Zone of skin (tissue), 1 donor: ENCODE measurements around the genes AMY2B and AMY2A.

DNA sequence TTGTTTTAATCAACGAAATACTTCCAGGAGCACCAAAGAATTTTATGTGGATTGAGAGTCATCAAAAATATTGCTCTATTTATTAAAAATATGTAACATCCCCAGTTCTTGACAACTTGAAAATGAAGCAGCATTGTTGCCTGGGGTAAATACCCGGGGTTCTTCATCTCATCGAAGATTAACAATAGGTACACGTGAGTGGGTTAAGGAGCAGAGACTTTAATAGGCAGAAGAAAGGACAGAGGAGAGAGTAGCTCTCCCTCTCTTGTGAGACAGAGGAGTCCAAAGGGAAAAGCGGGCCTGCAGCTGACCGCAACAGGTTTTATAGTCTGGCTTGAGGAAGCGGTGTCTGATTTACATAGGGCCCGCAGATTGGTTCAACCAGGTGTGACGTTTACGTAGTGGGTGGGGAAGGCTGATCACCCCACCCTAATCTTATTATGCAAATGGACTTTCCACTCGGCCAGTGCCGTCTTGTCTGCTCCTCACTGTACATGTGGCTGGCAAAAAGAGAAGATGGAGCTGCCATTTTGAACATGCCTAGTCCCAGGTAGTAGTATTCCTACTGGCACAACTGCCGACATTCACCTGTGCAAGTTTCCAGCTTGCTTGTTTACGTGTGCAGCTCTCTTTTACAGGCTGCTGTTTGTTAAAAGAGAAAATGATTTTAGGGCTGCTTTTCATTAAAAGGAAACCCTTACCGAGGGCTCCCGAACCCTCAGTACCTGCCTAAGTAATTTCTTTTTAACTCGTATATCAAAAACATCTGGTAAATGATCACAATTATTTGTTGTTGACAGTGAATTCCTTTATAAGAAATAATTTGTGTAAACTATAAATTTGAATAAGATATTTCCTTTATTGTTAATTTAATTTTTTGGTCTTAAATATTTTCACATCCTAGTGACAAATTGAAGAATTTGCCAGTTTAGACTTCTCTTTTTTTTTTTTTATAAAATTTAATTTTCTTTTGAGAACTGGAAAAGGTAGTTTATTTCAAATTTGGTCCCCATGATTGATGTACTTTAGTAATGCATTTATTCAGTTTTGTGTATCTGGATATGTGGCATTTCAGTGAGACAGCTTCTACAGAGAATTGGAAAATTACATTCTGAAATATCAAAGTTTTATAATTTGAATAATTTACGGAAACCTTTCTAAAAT lies 10.8 kb downstream of the CDC14A start:
- RRBS: no CpG with 5 or more reads among the region's 18 CpGs

DNA sequence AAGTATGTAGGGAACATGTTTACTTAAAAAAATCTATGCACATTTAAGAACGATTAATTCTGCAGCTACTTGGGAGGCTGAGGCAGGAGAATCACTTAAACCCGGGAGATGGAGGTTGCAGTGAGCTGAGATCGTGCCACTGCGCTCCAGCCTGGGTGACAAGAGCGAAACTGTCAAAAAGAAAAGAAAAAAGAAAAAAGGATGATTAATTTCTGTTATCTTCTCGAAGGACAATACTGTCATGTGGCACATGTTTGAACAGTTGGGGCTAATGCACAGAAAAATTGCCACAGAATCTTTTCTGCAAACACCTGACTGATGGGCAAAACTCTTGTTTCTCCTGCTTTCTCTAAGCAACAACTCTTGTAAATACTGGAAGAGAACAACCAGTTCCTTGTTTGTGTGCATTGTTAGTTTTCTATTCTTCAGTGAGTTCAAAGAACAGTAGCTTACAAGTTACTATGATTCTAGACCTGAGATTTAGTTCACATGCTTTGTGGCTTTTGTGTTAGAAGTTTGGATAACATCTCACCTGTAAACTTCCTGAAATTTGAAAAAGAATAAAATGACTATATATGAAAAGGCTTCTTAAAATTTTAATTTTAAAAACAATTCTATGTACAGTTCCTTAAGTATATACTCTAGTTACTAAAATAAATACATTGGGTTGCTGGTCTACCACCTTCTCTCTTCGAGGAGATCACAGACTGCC lies 60.7 kb downstream of the CDC14A start:
- RRBS: no CpG with 5 or more reads among the region's 7 CpGs

DNA sequence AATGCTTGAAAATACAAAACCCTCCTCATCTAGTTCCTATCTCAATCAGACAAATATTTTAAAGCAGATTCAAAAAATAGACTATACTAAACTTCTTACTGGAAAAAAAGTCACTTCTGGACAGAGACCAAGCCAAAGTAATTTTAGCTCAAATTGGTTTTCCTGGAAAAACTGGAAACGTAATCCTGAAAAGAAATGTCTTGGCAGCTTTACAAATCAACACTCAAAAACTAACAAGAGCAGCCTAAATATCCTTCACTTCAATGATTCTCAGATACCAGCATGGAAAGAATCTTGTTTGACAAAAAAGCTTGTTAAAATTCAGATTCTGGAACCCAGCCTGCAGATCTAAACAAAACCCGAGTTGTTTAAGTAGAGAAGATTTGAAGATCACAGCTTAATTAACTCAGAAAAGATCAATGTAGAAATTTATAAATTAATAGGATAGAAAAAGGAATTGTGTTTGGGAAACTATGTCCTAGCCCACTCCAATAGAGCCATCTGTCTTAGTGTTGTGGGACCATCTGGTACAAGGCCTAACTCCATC lies 9.0 kb upstream of the GPR88 start:
- RRBS: no CpG with 5 or more reads among the region's 2 CpGs

GRCh38 chr1:100785425-100785914 lies 65.9 kb downstream of the VCAM1 start:
- RRBS: no CpG with 5 or more reads among the region's 4 CpGs

GRCh38 chr1:100950620-100951197 lies 54.8 kb downstream of the SLC30A7 start:
- RRBS: no CpG with 5 or more reads among the region's 5 CpGs

- RRBS: no CpG with 5 or more reads among the region's 9 CpGs
Observed at GRCh38 chr1:101239471-101239691, 2.6 kb downstream of the S1PR1 start.

- RRBS: no CpG with 5 or more reads among the region's 3 CpGs
Observed at GRCh38 chr1:101409948-101410904, 173.4 kb downstream of the S1PR1 start.

GRCh38 chr1:103106788-103107407 lies 1.4 kb downstream of the COL11A1 start:
- RRBS: no CpG with 5 or more reads among the region's 19 CpGs

GRCh38 chr1:103571508-103571848 lies at the start of gene AMY2B:
Gene AMY2B, plus strand, starts transcription at chr1:103571589.
- RRBS: no CpG with 5 or more reads among the region's 4 CpGs

DNA sequence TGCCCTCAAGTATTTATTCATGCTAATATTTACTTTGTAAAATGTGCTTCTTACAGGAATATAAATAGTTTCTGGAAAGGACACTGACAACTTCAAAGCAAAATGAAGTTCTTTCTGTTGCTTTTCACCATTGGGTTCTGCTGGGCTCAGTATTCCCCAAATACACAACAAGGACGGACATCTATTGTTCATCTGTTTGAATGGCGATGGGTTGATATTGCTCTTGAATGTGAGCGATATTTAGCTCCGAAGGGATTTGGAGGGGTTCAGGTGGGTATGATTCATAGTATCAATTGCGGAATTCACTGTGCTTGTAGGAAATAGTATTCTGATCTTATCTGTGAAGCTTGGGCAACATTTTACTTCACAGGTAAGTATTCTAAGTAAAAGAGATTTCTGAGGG lies at the start of gene AMY2A:
Gene AMY2A, plus strand, starts transcription at position 89 of the 403 bp plus-strand sequence.
- RRBS: no CpG with 5 or more reads among the region's 5 CpGs

DNA sequence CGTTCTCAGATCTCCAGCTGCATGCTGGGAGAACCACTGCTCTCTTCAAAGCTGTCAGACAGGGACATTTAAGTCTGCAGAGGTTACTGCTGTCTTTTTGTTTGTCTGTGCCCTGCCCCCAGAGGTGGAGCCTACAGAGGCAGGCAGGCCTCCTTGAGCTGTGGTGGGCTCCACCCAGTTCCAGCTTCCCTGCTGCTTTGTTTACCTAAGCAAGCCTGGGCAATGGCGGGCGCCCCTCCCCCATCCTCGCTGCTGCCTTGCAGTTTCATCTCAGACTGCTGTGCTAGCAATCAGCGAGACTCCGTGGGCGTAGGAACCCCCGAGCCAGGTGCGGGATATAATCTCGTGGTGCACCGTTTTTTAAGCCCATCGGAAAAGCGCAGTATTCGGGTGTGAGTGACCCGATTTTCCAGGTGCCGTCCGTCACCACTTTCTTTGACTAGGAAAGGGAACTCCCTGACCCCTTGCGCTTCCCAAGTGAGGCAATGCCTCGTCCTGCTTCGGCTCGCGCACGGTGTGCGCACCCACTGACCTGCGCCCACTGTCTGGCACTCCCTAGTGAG lies 914.6 kb downstream of the AMY1C start:
- RRBS: no CpG with 5 or more reads among the region's 25 CpGs

- RRBS: no CpG with 5 or more reads among the region's 9 CpGs
Observed at GRCh38 chr1:107058056-107058579, 1.6 kb downstream of the PRMT6 start.

GRCh38 chr1:107139556-107140719 lies 901 bp upstream of the NTNG1 start:
- RRBS: 1% methylated on average over 20 of the region's 61 CpGs

DNA sequence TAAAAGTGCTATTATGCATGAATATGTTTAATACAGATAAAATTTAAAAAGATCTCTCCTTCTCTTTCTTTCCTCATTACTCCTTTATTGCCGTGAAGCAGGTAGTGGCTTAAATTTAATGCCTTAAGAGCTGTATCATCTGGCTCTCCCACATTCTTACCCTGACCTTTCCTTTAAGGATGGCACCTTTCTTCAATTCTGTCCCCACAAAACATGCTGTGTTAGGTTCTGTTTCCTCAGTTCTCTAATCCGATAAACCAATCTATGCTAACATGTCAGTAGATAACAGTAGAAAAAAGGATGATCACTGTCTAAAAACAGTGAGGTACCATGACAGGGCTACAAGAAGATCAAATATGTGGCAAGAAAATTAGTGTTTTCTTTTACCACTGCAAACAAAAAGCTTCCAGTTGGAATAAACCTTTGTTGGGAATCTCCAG lies 289.5 kb downstream of the VAV3 start:
- RRBS: no CpG with 5 or more reads among the region's 2 CpGs

DNA sequence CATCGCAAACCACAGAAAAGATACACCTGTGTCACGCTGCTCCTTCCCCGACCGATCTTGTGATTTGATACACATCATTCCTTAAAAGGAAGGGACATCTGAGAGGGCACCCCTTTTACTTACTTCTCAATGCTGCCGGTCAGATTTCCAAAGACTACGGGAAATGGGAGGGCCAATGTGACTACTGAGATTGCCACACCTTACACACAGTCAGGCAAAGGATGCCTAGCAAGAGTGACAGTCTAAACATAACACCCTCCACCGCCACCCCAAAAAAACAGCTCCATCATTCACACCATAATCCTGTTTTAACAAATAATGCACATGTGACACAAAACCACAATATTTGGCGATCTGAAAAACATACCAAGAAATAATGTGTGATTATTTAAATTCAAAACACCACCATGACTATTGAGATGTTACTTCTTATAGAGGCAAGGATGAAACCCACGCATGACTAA lies 28.1 kb downstream of the VAV3 start:
- RRBS: no CpG with 5 or more reads among the region's 9 CpGs

- RRBS: 5% methylated on average over 3 of the region's 20 CpGs
Observed at GRCh38 chr1:107963301-107964281, 1.4 kb downstream of the VAV3 start.

DNA sequence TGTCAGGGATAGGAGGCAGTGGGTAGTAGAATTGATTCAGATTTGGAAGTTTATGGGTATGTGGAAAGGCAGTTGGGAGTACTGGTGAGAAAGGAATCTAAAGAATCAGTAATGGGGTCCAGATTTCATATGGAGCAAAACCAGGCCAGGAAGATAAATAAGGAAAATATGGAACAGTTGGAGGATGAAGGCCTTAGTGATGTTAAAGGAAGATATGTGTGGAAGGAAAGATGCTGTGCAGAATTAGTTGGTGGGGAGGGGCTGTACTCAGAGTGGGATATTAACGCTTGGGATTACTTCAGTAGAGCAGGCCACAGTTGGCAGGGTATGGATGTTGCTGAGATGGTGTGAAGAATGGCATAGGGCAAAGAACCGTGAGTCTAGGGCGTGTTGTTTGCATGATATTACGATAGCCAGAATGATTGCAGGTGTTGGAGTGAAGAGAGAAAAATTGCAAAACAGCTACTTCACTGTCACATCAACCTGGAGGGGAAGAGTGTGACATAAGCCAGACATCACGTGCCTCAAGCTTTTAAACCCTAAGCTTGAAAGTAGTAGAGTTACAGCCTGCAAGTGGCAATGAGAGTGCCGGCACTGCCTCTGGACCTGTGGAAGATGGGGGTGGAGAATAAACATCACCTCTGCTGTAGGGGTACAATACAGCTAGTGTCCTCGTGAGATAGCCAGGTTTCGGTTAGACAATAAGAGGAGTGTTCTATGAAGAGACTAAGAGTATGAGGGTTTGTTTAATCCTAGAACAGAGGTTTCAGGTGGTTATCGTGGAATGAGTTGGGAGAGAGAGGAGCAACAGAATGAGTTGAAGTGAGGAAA lies 11.0 kb downstream of the EEIG2 start:
- RRBS: no CpG with 5 or more reads among the region's 9 CpGs

DNA sequence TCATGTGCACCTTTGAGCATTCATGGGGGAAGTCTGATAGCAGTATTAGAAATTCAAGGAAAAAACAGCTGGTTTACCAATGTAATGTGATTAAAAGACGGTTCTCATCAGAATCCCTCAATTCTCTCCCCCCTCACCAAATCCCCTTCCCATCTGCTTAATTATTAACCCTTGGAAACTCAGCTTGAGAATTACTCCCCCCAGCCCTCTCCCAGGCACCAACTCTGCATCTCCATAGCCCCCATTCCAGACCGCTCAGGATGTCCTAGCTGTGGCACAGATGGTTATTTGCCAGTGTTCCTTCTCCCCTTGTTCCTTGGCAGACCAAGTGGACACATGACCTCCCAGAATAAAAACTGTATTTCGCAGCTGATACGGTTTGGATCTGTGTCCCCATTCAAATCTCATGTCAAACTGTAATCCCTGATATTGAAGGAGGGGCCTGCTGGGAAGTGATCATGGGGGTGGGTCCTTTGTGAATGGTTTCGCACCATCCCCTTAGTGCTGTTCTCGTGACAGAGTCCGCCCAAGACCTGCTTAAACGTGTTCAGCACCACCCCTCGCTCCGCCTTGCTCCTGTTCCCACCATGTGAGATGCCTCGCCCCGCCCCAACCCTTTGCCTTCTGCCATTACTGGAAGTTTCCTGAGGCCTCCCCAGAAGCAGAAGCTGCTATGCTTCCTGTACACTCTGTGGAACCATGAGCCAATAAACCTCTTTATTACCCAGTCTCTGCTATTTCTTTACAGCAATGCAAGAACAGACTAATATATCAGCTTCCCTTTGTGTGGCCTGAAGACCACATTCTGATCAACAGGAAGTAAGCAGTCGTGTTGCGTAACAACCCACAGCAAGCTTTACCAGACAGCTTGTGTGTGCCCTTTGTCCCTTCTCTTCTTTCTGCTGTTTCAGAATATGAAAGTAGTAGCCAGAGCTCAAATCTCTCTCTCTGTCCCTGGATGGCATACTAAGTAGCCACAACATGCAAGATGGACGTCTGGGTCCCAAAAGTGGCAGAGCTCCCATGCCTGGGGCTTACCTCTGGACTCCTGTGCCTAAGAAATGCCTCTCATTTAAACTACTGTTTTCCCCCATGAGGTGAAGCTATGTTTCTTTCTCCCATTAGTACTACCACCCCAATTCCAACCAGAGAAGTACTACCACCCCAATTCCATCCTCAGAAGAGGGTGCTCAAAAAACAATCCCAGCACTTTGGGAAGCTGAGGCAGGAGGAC lies 14.3 kb downstream of the HENMT1 start:
- RRBS: no CpG with 5 or more reads among the region's 15 CpGs

GRCh38 chr1:108699107-108700042 lies 7.3 kb downstream of the PRPF38B start:
- RRBS: no CpG with 5 or more reads among the region's 31 CpGs

DNA sequence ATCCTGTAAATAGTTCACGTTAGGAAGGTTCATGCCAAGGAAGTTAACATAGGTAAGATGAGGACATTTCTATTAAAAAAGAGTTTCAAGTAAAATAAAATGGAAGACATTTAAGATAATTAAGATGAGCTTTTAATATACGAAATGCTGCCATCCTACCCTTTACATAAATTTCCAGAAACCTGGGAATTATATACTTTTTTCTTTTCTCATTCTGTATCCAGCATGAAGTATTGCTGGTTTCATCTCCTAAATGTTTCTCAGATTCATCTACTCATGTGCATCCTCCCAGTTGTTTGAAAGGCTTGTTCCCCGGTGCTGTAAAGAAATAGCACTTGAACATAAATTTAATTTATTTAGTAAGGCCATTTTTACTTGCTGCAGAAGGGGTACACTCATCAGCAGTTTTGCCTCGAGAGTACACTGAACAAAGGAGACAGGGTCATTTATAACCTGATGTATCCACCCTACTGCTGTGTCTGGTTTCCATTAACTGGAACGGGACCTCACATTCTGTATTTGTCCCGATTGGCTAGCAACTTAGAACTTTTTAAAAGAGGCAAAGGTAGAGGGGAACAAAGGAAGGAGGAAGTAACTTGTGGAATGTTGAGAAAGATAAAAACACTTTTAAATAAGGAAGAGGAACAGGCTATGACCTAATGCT lies 12.1 kb downstream of the GPSM2 start:
- RRBS: no CpG with 5 or more reads among the region's 6 CpGs